ENCODE data around the genes SAXO1, IFNA8 and CDKN2A.

GRCh38 chr9:17905518-17906044, 326.7 kb downstream of the SH3GL2 start:
- PRO-cap, result no peak

GRCh38 chr9:18447274-18447825, 26.6 kb upstream of the ADAMTSL1 start:
- PRO-cap, result no peak

DNA sequence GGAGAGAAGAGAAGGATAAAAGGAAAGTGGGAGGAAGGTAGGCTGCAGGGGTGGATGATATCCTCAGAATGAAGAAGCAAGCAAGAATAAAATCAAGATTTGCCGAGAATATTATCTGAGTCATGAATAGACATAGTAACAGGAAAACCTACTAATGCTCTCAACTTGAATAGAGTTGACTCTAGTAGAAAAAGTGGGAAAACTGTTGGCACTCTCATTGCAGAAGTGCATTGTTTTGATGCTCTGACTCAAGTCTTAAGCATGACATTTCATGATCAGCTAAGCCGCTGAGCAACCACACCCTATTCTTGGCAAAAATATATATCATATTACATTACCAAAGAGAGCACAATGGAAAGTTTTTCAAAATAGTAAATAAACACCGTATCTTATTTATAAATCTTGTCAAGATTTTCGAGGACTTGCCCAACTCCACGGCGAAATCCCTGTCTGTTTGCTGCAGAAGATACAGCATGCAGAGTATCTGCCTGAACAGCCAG, 14.0 kb upstream of the ADAMTSL1 start:
- PRO-cap, result no peak

DNA sequence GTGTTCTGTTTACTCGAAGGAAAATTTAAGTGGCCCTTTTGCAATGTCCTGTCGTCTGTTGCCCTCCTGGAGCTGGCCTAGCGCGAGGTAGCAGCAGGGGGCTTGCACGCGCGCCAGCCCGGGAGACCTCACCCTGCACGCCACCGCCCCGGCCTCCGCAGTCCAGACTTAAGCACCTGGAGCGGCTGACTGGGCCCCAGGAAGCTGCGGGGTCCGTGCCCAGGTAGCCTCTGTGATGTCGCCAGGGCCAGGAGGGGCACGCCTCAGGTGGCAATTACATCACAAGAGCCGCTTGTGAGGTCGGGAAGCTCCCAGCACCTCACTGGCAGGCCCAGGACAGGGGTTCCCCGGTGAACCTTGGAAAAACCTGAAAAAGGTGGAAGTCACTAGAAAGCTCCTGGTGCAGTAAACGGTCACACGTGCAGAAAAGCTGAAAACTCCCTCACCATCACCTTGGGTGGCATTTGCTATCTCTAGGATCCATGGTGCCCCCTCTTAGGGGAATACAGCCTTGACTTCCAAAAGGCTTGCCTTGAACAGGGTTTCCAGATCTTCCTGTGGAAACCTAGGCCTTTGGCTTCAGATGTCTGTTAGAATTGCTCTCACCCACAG, at the start of gene SAXO1:
TSS of gene SAXO1 (minus strand) at position 191 of the 612 bp plus-strand sequence.
- PRO-cap, result no peak

GRCh38 chr9:19050399-19050638, 1.1 kb downstream of the RRAGA start:
- PRO-cap, result no peak

- PRO-cap, result no peak
Observed at GRCh38 chr9:19118005-19118204, 9.4 kb downstream of the PLIN2 start.

DNA sequence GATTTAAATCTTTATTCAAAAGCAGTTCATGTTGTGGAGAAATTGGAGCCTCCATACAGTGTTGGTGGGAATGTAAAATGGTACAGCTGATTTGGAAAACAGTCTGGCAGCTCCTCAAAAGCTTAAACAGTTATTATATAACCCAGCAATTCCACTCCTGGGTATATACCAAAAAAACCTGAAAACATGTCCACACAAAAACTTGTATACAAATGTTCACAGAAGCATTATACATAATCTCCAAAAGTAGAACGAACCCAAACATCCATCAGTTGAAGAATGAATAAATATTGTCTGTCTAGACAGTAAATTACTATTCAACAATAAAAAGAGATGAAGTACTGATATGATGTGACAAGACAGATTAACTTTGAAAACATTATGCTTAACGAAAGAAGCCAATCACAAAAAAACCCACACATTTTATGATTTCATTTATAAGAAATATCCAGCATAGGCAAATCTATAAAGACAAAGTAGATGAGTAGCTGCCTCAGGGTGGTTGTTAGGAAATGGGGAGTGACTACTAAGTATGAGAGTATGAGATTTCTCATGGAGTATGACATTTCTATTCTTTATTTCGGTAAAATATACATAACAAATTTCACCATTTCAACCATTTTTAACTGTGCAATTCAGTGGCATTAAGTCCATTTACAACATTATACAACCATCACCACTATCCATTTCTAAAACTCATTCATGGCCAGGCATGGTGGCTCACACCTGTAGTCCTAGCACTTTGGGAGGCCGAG, 2.5 kb downstream of the PLIN2 start:
- PRO-cap, result no peak

- PRO-cap, result no peak
Observed at GRCh38 chr9:19148129-19148487, 20.8 kb upstream of the PLIN2 start.

DNA sequence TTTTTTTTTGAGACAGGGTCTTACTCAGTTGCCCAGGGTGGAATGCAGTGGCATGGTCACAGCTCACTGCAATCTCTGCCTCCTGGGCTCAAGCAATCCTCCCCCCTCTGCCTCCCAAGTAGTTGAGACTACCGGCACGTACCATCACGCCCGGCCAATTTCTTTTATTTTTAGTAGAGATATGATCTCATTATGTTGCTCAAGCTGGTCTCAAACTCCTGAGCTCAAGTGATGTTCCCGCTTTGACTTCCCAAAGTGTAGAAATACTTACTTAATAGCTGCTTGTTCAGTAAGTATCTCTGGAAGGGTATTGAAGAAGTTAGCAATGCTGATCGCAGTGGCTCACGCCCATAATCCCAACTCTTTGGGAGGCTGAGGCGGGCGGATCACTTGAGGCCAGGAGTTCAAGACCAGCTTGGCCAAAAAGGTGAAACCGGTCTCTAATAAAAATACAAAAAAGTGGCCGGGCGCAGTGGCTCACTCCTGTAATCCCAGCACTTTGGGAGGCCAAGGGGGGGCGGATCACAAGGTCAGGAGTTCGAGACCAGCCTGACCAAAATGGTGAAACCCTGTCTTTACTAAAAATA, 35.7 kb upstream of the PLIN2 start:
- PRO-cap, result no peak

GRCh38 chr9:19166427-19166841, 39.1 kb upstream of the PLIN2 start:
- PRO-cap, result unidirectional peak, minus-strand start at chr9:19166731

DNA sequence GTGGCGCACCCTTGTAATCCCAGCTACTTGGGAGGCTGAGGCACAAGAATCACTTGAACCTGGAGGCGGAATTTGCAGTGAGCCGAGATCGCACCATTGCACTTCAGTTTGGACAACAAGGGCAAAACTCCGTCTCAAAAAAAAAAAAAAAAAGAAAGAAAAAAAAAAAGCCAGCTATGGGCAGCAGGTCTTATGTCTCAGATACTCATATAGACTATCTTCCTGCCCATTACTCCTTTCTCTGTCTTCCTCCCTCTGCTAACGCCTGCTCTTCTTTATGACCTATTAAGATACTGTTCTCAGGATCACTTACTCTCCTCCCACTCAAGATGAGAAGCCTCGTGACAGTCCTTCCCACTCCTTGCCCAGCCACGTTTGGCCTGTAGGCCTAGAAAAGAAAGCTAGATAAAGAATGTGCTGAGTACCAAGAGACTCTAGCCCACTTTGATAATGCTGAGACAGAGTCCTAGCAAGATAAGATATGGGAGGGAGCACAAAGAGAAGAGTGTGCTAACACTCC, 6.9 kb upstream of the DENND4C start:
- PRO-cap, result unidirectional peak, plus-strand start at position 101 of the sequence

DNA sequence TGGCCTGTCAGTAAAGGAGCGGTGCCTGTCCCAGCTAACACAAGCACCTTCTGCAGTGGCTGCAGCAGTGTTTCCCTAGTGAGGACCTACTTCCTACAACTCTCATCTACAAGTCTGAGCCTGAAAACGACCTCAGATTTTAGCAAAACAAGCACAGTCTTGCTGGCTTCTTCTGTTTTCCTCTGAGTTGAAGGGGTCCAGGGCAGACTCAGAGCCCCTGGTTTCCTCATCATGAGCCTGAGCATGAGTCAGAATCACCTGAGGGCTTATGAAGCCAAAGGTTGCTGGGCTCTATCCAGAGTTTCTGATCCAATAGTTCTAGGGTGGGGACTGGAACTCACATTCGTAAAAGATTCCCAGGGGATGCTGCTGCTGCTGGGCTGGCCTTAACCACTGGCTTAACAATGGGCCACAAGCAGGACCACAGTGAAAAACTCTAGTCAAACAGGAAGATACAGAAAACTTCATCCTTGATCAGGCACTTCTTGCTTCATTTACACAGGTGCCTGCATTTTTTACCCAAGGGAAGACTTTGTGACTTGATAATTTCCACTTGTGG, 4.4 kb upstream of the ACER2 start:
- PRO-cap, result no peak

- PRO-cap, result no peak
Observed at GRCh38 chr9:19457036-19457395, 48.2 kb downstream of the ACER2 start.

GRCh38 chr9:19464708-19465200, 55.9 kb downstream of the ACER2 start:
- PRO-cap, result no peak

DNA sequence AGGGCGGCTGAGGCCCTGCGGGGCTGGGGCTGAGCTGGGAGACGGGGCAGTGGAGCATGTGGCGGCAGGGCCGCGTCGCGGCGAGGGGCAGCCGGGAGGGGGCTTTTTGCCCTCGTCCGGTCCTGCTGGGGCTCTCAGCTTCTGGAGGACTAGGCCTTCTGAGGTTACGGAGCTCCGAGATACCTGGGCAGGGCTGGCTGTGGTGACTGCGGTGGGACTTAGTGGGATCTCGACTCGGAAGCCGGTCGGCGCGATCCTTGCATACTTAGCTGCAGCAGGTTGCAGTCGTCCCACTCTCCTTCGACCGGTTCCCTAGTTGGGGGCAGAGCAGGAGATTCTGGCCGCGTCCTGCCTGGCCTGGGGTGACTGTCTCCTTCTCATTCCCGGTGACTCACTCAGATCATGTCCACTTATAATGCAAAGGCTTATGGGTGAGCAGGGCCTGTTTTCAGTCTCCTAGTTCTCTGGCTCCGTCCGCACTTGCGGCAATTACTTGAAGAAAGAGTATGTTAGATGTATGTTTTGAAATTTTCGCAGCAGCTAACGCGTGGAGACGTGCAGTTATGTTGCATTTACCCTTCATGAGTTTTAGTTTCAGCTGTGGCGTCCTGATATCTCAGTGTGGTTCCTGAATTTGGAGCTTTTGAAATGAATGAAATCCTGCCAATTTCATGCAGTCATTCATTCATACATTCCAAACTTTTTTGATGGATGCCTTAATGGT, 488 bp downstream of the FOCAD start:
- PRO-cap, result unidirectional peak, minus-strand start at position 373 of the sequence

GRCh38 chr9:21080172-21080378, 2.3 kb upstream of the IFNB1 start:
- PRO-cap, result no peak

- PRO-cap, result no peak
Observed at GRCh38 chr9:21395939-21396648, 10.9 kb upstream of the IFNA2 start.

DNA sequence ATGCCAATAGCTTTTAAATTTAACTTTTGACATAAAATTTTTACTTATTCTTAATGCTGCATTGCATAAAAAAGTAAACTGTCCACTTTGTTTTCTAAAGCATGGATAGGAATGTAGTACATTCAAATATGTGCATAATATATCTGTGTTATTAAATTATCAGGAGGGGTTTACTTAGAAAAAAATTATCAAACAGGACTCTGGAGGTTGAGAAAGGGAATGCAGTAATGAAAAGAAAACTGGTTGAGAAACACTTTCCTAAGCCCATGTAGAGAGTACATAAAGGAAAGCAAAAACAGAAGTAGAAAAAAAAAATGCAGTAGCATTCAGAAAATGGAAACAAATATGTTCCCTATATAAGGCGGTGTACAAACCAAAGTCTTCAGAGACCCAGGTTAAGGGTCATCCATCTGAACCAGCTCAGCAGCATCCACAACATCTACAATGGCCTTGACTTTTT, at the start of gene IFNA8:
TSS of gene IFNA8 (plus strand) at position 385 of the 460 bp plus-strand sequence.
- PRO-cap, result no peak

DNA sequence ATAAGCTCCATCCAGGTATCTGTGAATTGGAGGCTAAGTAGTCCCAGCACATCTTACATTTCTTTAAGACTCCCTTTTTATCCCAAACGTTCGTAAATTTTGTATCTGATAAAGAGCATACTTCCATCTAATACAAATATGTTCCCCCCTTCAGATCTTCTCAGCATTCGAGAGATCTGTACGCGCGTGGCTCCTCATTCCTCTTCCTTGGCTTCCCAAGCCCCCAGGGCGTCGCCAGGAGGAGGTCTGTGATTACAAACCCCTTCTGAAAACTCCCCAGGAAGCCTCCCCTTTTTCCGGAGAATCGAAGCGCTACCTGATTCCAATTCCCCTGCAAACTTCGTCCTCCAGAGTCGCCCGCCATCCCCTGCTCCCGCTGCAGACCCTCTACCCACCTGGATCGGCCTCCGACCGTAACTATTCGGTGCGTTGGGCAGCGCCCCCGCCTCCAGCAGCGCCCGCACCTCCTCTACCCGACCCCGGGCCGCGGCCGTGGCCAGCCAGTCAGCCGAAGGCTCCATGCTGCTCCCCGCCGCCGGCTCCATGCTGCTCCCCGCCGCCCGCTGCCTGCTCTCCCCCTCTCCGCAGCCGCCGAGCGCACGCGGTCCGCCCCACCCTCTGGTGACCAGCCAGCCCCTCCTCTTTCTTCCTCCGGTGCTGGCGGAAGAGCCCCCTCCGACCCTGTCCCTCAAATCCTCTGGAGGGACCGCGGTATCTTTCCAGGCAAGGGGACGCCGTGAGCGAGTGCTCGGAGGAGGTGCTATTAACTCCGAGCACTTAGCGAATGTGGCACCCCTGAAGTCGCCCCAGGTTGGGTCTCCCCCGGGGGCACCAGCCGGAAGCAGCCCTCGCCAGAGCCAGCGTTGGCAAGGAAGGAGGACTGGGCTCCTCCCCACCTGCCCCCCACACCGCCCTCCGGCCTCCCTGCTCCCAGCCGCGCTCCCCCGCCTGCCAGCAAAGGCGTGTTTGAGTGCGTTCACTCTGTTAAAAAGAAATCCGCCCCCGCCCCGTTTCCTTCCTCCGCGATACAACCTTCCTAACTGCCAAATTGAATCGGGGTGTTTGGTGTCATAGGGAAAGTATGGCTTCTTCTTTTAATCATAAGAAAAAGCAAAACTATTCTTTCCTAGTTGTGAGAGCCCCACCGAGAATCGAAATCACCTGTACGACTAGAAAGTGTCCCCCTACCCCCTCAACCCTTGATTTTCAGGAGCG, at the start of gene CDKN2A:
TSS of gene CDKN2A (minus strand) at position 575 of the 1,215 bp plus-strand sequence.
- PRO-cap, result no peak

DNA sequence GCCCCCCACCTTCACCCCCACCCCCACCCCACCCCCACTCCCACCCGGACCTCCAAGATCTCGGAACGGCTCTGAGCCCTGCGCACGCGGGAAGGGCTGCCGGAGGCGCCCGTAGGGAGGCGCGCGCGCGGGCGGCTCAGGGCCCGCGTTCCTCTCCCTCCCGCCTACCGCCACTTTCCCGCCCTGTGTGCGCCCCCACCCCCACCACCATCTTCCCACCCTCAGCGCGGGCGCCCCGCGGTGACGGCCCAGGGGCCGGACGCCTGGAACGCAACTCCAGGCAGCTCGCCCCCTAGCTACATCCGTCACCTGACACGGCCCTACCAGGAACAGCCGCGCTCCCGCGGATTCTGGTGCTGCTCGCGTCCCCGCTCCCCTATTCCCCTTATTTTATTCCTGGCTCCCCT, 14.6 kb downstream of the CDKN2B start:
- PRO-cap, result bidirectional peak, plus-strand start at position 89 of the sequence, minus-strand start outside the sequence

Measured in duodenum (tissue), 1 donor.